ENCODE measurements around the gene ESRRA.

DNA sequence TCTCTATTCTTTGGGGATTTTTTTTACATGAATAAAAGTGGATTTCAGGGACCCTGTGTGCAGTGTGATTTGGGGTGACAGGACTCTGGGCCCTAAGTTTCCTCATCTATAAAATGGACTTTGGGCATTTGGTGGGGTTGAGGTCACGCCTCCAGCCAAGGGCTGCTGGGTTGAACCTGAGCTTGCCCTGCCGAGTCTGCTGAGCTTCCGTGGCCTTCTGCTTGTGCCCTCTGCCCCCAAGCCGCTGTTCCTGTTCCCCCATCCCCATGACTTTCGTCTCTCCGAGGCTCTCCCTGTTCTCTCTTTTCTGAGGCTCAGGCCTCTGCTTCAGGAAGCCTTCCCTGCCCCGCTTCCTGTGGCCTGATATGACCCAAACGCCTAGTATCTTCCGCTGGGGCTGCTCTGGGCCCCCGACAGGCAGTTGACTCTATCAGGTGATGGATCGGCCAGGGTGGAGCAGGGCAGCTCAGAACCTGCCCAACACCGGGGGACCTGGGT, 16.5 kb downstream of the BAD start:
- PRO-cap, 2 experiments = no peak in any of the 2 experiments

GRCh38 chr11:64284206-64284487, 318 bp downstream of the BAD start:
- PRO-cap, 2 experiments = no peak in any of the 2 experiments

DNA sequence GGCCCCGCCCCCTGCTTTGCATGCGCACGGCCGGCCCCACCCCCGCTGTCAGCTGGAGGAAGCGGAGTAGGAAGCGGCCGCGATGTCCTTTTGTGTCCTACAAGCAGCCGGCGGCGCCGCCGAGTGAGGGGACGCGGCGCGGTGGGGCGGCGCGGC, at the start of gene ESRRA:
Gene ESRRA, plus strand, starts transcription at position 48 of the 156 bp plus-strand sequence.
- PRO-cap, 2 experiments = peak in 1 of 2 experiments; most common plus-strand start position 48 of the sequence (in 1)

- PRO-cap, 2 experiments = no peak in any of the 2 experiments
Measured at GRCh38 chr11:64306974-64307594, 1.8 kb downstream of the ESRRA start.

GRCh38 chr11:64314892-64315507, 2.4 kb downstream of the TRMT112 start:
- PRO-cap, 2 experiments = no peak in any of the 2 experiments

DNA sequence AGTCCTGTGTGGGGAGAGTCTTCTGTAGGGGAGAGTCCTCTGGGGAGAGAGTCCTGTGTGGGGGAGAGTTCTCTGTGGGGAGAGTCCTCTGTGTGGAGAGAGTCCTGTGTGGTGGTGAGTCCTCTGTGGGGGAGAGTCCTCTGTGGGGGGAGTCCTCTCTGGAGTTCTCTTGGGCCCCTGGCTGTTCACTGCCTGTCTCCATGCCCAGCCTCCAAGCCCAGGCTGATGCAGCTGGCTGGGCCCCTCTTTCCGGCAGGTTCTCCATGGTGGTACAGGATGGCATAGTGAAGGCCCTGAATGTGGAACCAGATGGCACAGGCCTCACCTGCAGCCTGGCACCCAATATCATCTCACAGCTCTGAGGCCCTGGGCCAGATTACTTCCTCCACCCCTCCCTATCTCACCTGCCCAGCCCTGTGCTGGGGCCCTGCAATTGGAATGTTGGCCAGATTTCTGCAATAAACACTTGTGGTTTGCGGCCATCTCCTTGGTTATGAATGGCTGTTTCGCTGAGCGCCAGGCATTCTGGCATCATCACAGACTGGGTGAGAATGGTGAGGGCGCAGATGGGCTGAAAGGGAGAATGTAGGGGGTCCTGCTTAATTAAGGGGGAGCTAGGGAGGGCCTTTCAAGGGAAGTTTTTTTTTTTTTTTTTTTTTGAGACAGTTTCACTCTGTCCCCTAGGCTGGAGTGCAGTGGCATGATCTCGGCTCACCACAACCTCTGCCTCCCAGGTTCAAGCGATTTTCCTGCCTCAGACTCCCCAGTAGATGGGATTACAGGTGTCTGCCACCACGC, 3.6 kb downstream of the PRDX5 start:
- PRO-cap, 2 experiments = no peak in any of the 2 experiments

- PRO-cap, 2 experiments = no peak in any of the 2 experiments
Measured at GRCh38 chr11:64395629-64396428, 36.9 kb downstream of the RPS6KA4 start.

GRCh38 chr11:64499625-64500137, 56.1 kb upstream of the SLC22A11 start:
- PRO-cap, 2 experiments = no peak in any of the 2 experiments

- PRO-cap, 2 experiments = no peak in any of the 2 experiments
Measured at GRCh38 chr11:64559723-64560073, 4.0 kb downstream of the SLC22A11 start.

DNA sequence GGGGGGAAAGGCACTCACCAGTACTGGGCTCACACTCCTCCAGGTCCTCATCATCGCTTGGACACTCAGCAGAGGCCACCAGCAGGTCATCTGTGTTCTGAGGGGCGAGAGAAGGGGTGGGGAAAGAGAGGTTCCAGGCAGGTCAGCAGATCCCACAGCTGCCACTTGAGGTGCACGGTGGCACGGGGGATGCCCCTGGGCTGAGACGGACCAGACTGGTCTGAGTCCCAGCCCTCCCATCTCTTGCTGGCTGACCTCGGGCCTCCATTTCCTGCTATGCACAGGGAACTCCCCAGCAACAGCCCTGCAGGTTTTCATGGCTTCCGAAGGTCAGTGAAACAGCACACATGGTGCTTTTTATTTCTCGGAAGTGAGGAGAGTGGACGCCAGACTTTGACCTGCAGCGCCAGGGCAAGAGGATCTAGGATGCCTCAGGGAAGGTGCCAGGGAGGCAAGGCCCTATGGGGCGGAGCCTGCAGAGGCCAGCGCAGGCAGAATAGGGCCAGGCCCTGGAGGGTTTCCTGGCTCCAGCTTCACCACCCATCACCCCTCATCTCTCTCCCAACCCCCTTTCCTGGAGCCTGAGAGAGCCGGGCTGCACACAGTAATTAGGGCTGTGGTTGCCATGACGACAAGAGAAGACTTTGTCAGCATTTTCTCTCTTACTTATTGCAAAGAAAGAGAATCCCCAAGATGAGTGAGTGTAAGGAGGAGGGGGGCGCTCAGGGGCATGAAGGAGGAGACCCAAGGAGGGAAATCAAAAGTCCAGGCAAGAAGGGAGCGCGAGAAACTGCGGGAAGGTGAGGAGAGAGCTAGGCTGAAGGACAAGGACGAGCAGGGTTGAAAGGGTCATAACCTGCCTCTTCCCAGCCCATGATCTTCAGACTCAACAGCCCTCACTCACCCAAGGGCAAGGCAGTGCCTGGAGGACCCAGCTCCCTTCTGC, 29.5 kb downstream of the SLC22A12 start:
- PRO-cap, 2 experiments = no peak in any of the 2 experiments

- PRO-cap, 2 experiments = peak in 1 of 2 experiments; most common plus-strand start chr11:64688652 (in 1); most common minus-strand start chr11:64688561 (in 1)
Measured at GRCh38 chr11:64688278-64689211, 34.5 kb downstream of the NRXN2 start.

GRCh38 chr11:64751232-64751914, 7.4 kb upstream of the RASGRP2 start:
- PRO-cap, 2 experiments = no peak in any of the 2 experiments

GRCh38 chr11:64835157-64836018, 9.1 kb downstream of the CDC42BPG start:
- PRO-cap, 2 experiments = no peak in any of the 2 experiments

DNA sequence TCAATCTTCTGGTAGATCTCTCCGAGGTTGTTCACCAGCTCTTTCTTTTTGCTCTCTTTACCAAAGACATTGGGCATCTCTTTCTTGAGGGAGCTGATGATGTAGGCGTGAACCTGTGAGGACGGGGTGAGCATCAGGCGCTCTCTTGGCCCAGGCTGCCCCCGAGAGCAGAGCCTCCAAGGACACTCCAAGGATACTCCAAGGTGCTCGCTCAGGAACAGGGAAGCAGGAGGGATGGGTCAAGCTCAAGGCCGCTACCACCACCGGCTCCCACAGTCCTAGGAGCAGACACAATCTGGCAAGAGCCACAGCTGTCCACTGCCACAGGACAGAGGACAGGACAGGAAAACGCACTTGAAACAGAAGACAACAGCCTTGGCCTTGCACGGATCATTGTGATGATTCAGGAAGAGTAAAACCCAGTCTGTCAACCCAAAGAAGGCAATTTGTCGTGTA, 10.9 kb upstream of the CDC42BPG start:
- PRO-cap, 2 experiments = no peak in any of the 2 experiments

DNA sequence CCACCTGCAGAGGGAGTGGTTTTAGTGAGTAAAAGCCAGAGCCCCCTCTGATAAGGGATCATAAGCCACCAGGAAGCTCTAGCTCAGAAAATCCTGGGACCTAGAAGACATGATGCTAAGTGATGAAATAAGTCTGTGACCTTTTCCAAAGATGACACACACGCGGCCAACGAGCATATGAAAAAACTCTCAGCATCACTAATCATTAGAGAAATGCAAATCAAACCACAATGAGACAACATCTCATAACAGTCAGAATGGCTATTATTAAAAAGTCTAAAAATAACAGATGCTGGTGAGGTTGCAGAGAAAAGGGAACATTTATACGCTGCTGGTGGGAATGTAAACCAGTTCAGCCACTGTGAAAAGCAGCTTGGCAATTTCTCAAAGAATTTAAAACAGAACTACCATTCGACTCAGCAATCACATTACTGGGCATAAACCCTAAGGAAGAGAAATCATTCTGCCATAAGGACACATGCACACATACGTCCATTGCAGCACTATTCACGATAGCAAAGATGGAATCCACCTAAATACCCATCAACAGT, 12.8 kb downstream of the EHD1 start:
- PRO-cap, 2 experiments = no peak in any of the 2 experiments

DNA sequence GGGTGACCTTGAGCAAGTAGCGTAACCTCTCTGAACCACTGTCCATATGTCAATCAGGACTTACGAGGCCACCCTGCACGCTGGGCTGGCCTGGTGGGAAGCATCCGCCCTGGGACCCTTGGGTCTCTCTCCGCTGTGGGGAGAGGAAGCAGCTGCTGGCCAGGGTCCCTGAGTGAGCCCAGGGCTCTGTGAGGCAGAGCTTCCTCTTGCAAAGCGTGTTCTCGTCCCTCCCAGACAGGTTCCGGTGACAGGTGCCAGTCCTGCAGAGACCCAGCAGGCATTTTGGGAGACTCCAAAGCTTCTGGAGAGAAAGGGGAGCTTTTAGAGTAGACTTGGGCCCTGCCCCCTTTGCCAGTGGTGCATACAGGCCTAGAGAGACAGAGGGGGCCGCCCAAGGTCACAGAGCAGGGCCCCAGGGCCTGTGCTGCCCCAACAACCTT, 14.1 kb upstream of the EHD1 start:
- PRO-cap, 2 experiments = no peak in any of the 2 experiments

- PRO-cap, 2 experiments = no peak in any of the 2 experiments
Measured at GRCh38 chr11:64910102-64910855, 6.7 kb downstream of the ATG2A start.

DNA sequence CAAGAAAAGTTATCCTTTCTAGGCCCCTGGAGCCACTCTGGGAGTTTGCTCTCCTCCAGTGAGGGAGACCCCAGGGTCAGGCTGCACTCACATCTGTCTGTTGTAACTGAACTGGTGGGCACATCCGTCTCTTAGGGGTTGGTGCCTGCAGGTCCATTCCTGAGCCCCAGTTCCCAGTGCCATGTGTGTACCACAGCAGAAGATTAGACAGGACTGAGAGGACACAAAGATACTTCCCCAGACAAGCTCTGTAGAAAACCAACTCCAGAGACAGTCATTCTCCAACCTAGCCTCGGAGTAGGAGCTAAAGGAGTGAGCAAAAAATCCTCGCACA, 3.2 kb upstream of the ATG2A start:
- PRO-cap, 2 experiments = no peak in any of the 2 experiments

GRCh38 chr11:64970696-64970856, 1.3 kb downstream of the MAJIN start:
- PRO-cap, 2 experiments = no peak in any of the 2 experiments

GRCh38 chr11:64988304-64989213, 8.2 kb downstream of the BATF2 start:
- PRO-cap, 2 experiments = no peak in any of the 2 experiments